Cytotoxic T cell (primary cell): ENCODE data around the gene STRBP.

DNA sequence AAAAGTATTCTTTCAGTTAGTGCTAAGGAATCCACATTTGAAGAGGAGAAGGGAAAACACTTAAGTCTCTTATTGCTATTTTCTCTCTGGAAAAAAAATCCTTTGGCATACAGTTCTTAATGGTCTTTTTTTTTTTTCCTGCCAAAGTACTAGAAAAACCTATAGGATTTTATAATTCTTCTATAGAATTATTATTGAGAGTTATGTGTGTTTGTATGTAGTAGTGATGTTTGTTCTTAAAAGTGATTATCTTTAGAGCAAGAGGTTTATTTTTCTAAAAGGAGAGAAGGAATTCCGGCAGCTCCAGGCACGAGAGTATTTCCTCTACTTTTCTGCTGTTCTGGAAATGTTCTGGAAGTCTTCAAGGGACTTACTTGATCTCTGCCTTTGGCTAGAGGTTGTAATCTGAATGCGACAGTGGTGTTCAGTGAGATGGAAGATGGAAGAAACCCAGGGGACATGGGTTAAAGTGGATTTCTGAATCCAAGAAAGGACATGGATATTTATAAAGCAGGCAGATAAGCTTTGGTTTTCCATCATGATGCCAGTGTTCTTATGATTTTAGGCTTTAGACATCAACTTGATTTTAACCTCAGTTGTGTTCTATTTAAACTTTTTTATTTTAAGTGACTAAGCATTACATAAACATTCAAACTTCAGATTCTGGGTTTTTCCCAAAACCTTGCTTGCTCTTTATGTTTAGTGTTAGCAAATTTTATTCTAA lies 3.4 kb downstream of the GPR21 start:
- PRO-cap, 2 experiments, result no peak in any of the 2 experiments

DNA sequence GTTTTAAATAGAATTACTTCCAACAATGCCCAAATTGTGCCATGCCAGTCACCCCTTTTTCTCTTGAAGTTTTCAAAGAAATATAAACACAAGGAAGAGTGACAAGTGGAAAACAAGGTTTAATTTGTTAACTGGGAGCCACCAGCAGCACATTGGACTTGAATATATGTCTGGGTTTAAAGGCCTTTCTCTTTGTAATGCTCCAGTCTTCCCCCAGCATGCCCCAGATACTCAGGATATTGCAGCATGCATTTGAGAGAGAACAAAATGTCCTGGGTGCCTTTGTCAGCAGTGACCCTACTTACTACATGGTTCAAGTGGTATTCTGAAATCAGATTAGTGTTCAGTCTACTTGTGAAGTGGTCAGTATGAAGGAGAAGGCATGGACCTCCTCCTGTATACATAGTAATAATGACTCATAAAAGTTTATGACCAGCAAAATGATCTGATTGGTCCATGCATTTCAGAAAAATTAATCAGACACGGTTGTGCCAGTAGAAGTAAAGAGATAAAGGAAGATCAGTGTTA lies 25.3 kb downstream of the GPR21 start:
- PRO-cap, 2 experiments, result no peak in any of the 2 experiments

DNA sequence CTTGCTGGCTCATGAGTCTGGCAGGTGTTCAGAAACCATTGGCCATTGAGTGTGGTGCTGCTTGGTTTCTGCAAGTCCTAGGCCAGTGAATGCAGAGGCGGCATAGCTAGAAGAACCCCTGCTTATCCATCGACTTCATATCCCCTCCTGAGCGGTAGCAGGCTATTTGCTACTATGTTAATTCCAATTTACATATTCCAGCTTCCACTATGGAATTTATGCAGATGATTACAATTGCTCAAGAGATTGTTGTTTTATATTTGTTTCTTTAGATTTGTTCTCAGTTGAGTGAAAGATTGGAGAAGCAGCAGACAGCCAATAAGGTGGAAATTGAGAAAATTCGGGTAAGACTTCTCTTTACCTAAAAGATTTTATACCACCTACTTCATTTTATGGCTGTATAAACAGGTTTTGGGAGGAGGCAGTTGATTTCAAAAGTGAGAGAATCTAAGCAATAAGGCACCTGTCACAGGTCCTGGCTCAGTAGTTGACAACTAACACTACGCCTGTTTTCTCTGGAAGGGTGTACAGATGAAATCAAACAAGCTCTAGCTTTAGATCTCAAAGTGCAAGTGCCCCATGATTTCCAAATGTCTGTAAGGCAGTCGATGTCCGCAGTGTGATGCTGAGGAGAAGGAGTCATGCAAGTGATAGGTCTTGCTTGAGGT lies 65.9 kb downstream of the GPR21 start:
- PRO-cap, 2 experiments, result no peak in any of the 2 experiments

GRCh38 chr9:123266444-123267615 lies 1.6 kb downstream of the STRBP start:
- PRO-cap, 2 experiments, result no peak in any of the 2 experiments

- PRO-cap, 2 experiments, result peak in 2 of 2 experiments; most common plus-strand start chr9:123268998 (in 1); most common minus-strand start chr9:123268522 (in 2)
These were observed at the start of gene STRBP for GRCh38 chr9:123267853-123269158. Gene STRBP (minus strand): TSS chr9:123268586.

- PRO-cap, 2 experiments, result no peak in any of the 2 experiments
These were observed 14.1 kb upstream of the STRBP start for GRCh38 chr9:123282297-123283170.

GRCh38 chr9:123336269-123336916 lies 19.6 kb upstream of the CRB2 start:
- PRO-cap, 2 experiments, result no peak in any of the 2 experiments

GRCh38 chr9:123518948-123519703 lies 163.1 kb downstream of the CRB2 start:
- PRO-cap, 2 experiments, result no peak in any of the 2 experiments

DNA sequence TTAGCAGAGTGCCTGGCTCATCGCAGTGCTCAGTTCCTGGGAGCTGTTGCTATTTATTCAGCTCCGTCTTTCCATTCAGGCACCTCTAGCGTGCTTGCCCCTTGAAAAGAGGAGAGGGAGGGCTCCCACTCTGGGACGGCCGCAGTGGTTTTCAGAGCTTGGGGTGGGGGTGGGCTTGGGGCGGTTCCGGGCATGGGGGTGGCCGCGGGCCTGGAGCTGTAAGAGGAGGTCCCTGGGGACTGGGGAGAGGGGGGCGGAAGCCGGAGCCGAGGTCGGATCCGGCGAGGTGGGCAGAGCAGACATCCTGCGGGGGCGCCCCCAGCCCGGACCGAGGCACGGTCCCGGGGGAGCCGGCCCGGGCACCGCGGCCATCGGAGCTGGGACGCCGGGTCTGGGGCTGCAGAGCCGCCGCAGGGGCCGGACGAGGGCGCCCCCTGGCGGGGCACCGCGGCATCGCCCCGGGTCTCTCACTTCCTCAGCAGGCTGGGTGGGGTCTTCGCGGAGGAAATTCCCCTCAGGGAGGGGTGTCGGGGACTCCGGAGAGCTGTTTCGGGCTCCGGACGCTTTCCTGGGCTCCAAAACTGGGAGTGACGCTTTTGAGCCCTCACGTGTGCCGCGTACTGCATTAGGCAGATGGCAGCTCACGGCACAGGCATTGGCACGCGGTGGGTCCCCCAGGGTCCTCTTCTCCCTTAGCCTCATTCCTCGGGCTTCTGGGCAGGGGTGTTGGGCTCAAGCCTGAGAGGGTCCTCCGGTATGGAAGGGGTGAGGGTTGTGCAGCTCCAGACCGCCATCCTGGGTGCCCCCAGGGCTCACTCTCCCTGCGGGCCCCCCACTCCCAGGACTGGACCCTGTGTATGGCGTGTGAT lies 29.4 kb downstream of the LHX2 start:
- PRO-cap, 2 experiments, result no peak in any of the 2 experiments

DNA sequence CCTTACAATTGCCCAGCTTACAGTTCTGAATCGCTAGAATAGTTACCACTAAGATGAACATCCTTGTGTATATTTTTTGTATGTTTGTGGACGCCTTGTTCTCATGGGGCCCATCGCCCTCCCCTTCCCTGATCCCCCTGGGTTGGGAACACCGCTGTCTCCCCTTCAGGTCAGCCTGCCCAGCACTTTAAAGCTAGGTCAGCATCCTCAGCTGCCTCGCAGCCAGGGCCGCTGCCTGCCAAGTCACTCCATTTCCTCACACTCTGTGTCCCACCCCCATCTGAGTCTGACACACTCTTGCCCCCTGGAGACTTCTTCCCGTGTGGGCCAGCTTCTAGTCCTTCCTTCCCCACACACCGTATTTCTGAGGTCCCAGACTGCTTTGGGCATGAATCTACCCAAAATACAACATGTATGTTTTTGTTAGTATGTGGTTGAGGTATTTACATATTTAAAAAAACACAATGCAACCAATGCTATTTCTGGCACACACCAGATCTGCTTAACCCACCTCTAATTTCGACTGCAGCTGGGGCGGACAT lies 120.5 kb upstream of the NEK6 start:
- PRO-cap, 2 experiments, result no peak in any of the 2 experiments

DNA sequence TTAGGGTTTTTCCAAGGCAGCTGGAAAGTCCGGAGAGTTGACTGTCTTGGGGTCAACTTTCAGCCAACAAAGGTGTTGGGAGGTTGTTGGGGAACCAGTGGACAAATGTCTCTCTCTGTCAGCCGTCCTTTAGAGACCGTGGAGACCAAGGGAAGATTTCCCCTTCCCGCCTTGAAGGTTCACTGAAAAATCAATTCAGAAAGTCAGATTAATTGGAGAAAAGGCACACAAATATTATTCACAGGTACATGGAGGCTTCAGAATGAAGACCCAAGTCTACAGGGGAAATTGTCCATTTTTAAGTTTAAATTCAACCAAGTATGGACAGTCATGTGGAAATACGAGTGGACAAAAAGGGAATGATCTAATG lies 120.0 kb upstream of the NEK6 start:
- PRO-cap, 2 experiments, result no peak in any of the 2 experiments

GRCh38 chr9:124261837-124262215 lies 4.1 kb downstream of the NEK6 start:
- PRO-cap, 2 experiments, result no peak in any of the 2 experiments

DNA sequence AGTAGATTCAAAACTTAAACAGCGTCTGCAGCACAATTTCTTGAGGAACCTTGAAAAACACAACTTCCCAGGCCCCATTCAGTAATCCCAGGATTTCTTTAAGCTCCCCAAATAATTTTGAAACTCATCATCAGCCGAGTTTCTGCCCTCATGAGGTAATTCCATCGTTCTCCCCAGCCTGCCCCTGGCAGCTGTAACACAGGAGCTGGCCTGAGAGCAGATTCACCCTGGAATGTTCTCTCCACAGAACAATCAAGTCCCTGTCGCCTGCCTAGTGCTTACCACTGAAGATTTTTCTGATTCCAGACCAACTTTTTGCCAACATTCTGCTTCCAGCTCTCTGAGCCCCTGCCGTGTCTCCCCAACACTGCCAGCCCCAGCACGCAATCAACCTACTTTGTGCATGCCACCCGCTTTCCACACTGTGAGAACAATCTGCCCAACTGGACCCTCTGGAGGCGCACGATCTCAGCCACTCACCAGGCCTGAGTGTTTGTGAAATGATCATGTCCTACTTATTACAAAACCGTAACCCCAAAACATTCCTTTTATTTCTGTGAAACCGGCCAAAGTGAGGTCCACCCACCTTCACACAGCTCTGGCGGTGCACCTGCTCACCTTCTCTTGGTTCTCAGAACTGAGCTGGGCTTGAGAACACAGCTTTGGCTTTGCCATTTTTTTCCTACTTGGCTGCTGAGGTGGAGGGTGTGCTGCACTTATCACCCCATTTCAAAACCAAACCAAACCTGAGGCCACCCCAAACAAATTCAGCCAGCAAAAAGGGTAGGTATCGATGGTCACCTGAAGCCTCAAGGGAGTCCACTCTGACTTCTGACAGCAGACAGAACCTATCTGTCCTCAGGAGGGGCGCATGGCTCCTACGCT lies 62.5 kb downstream of the PSMB7 start:
- PRO-cap, 2 experiments, result no peak in any of the 2 experiments

GRCh38 chr9:124511991-124512386 lies 4.8 kb upstream of the NR5A1 start:
- PRO-cap, 2 experiments, result no peak in any of the 2 experiments

GRCh38 chr9:124520490-124521510 lies 13.6 kb upstream of the NR5A1 start:
- PRO-cap, 2 experiments, result no peak in any of the 2 experiments

- PRO-cap, 2 experiments, result no peak in any of the 2 experiments
These were observed 88.4 kb upstream of the NR5A1 start for GRCh38 chr9:124595495-124596096.

DNA sequence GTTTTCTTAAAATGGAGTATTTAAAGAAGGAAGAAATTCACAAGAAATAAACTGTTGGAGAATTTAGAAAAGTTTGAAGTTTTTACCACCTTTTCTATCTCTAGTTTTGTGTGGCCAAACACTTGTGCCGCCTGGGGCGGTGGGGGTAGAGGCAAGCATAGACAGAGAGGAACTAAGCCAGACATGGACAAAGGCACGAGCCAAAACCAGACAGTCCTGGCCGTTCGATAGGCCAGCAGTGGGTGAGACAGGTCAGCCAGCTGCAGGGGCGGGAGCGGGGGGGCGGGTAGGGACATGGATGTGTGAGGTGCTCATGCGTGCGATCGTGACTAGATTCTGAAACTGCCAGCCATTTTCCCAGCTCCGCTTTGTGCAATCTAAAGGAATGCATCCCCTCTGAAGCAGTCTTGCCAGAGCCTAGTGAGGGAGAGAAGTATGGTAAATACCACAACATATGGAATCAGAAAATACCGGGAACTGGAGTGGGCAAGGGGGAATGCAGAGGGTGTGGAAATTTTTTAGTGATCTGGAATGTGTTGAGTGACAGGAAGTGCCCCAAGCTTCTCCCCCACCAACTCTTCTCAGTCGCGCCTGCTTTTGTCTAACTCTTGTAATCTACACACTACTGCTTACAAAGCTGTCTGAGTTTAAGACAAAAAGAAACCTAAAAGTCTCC lies 112.0 kb downstream of the NR6A1 start:
- PRO-cap, 2 experiments, result peak in 2 of 2 experiments; most common plus-strand start position 125 of the sequence (in 1); most common minus-strand start position 174 of the sequence (in 2)

DNA sequence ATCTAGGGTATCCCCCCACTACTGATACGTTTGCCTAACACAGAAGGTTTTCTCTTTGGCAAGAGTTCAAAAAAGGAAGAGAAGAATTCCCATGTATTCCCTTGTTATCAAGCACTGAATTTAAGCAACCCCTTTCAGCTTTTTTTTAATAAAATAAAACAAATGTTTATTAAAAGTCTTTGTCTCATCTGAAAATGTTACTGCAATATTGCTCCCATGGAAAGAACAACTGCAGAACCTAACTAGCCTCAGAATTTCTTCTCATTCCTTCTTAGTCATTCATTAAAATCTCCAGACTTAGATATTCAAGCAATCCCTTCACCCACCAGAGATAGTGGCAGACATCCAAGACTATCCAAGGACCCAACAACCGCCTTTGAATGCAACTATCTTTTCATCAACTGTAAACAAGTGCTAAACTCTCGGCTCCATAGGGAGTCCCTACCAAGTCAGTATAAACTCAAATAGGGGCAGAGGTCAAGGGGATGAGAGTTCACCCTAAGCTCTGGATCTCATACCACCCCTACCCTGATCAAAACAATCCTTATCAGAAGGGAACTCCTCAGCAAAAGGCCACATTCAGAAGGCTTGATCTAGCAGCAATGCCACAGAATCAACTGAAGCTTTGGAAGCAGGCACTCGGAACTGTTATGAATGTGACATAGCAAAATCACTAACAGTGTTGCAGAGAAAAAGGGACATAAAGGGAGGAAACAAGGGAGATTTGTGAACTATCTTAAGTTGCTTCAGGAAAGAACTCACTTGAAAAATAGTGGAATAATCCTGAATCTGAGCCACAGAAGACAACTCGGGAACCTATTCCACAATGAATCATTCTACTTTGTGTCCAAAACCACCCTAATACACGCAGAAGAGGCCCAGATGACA lies 50.0 kb downstream of the NR6A1 start:
- PRO-cap, 2 experiments, result no peak in any of the 2 experiments

DNA sequence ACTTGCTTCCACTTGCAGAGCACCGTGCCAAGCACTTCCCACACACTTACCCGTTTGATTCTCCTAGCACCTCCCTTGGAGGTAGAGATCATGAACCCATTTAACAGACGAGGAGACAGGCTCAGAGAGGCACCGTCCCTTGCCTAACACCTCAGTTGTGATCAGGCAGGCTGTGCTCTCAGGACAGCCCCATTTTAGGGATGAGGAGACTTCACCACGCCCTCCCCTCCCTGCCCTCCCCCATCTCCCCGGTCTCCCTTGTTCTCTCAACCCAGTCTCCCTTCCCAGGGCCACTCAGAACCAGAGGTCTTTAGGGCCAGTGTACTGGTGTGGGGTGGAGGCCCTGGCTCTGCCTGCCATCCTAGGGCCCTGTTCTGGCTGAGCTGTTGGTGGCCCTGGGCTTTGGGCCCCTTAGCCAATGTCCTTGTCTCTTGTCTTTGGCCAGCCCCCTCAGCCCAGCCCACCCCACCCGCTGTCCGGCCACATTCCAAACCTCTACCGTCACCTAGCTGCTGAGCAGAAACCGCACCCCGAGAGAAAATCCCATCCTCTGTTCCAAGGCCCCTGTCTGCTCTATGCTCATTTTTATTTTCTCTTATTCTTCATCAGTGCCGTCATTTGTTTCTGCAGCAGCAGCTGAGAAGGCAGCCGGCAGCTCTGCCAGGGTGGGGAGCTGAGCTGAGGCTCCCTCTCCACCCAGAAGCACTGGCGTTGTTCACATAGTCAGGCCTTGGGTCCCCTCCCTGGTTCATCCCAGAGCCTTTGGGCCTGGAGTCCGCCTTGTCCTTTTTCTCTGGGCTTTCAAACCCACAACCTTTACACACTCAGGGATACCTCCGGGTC lies 33.9 kb downstream of the OLFML2A start:
- PRO-cap, 2 experiments, result no peak in any of the 2 experiments

DNA sequence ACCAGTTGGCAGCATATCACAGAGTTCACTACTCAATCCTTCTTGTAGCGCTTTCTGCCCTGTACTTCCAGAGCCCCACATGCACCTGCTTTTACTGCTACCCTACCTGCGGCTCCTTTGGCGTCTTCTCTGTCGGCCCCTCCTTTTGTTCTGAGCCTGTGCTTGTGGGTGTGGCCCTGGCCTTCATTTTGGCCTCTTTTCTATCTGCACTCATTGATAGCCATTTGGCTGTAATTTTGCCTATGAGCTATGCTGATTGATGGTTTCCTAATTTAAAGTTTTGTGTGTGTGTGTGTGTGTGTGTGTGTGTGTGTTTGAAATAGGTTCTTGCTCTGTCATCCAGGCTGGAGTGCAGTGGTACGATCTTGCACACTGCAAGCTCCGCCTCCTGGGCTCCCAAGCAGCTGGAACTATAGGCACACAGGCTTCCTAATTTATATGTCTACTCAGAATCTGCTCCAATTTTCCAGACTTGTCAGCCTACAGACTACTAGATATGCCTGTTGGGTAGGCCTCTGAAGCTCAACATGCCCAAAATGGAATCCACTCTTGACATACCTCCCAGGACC lies 32.3 kb downstream of the ARPC5L start:
- PRO-cap, 2 experiments, result no peak in any of the 2 experiments